OVCAR3 (cell line): ENCODE data around the genes ADIRF, FAM25A, SHLD2 and KLLN.

- RRBS: no CpG with 5 or more reads among the region's 10 CpGs
Observed at GRCh38 chr10:86851274-86852113, 95.1 kb downstream of the BMPR1A start.

DNA sequence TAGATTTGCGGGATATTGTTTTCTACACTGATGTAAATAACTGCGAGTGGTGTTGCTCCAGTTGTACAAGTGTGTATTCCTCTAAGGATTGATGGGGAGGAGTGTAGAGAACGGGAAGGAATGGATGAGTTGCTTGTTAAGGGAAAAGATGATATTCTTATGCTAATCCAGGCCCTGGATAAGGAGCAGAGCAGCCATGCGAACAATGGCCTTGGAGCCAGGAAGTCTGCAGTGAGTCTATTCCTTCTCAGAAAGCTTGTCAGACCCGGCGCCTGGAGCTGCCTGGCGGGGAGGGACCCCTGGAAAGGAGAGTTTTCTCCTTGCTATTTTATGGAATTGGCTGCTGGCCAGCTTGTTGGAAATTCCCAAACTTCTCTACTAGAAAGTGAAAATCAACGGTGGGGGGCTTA is 89.1 kb downstream of the MMRN2 start:
- RRBS: no CpG with 5 or more reads among the region's 8 CpGs

DNA sequence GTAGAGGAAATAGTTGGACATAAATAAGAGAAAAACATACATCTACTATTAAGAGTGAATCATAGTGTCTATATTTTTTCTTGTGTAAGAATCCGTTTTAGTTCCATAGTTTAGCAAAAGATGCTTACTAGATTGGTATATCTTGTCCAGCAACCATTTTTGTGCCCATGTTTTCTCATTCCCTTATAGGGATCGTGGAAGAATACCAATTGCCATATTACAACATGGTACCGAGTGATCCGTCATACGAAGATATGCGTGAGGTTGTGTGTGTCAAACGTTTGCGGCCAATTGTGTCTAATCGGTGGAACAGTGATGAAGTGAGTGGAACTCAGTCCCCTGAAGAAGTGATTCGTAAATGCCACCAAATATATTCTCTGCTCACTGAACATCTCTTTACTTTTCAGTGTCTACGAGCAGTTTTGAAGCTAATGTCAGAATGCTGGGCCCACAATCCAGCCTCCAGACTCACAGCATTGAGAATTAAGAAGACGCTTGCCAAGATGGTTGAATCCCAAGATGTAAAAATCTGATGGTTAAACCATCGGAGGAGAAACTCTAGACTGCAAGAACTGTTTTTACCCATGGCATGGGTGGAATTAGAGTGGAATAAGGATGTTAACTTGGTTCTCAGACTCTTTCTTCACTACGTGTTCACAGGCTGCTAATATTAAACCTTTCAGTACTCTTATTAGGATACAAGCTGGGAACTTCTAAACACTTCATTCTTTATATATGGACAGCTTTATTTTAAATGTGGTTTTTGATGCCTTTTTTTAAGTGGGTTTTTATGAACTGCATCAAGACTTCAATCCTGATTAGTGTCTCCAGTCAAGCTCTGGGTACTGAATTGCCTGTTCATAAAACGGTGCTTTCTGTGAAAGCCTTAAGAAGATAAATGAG is 34.0 kb downstream of the MMRN2 start:
- RRBS: no CpG with 5 or more reads among the region's 15 CpGs

DNA sequence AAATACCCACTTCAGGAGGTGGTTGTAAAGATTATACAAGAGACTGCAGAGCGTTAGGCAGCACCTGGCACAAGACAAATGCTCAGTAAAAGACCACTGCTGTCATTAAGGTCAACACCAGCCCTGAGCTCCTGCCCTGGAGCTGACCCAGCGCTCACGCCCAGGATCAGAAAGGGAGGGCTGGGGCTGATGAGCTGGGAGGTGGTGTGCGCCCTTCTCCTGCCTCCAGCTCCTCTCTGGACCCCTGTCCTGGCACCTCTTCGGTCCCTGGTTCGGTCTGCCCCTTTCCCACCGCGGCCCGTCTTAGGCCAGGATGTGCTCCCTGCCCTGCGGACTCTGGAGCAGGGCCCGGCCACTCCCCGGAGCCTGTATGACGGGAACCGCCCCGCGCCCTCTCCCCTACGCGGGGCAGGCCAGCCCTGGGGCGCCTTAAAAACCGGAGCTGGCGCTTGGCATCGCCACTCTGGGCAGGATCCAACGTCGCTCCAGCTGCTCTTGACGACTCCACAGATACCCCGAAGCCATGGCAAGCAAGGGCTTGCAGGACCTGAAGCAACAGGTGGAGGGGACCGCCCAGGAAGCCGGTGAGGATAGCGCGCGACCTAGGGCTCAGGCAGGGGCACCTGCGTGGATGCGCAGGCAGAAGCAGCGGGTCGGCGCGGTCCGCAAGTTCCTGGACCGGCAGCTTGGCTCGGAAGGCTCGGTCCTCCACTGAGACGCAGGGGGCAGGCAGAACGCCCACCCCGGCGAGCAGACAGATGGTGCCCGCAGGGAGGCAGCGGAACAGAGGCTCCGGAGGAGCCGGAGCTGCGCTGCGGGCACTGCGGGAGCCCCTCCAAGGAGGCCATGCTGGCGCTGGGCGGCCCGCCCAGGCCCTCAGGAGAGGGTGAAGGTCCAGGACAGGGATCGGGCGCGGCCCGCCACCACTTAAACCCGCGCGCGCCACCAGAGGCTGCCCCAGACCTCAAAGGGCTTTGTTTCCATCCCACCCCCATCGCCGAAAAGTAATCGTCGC is at the start of gene ADIRF:
ADIRF (plus strand) TSS at position 461 of the 1,015 bp plus-strand sequence.
- RRBS: 94% methylated on average over 26 of the region's 67 CpGs

GRCh38 chr10:87020003-87020471 is at the start of gene FAM25A:
FAM25A (plus strand) TSS chr10:87020294.
- RRBS: no CpG with 5 or more reads among the region's 10 CpGs

DNA sequence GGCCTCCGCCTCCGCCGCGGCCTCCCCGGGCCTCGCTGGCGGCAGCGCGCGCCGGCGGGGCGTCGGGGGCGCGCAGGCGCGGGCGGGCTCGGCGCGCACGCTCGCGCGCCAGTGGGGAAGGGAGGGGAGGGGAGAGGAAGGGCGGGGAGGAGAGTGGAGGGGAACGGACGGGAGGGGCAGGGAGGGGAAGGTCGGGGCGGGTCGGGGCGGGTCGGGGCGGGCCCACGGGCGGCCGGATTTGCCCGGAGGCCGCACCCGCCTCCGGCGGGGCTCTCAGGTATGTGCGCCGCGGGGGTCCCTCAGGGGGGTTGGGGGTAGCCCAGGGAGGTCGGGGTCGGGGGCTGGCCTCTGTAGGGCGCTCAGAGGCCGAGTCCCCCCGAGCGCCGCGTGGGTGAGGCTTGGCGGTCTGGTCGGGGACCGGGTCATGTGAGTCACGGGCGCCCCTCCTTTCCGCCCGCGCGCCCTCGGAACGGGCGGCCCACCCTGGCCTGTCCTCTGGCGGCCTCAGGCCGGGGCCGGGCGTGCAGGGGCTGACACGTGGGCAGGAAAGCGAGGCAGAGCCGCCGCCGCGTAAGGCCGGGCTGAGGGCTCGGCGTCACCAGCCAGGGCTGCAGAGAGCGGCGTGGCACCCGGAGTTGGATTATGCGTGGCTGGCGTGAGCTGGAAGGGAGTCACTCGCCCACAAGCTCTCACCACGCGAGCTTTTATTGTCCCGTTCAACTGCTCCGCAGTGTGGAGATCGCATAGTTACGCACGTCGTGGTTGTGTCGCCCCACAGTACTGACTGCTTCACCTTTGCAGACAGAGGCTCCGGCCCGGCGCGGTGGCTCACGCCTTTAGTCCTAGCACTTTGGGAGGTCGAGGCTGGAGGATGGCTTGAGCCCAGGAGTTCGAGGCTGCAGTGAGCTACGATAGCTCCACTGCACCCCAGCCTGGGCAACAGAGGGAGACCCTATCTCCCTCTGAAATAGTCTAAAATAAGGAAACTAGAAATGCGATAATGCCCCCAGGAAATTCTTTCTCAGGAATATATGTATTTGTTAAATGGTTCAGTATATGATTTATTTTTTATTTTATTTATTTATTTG is at the start of gene SHLD2:
SHLD2 (plus strand) TSS at position 235 of the 1,088 bp plus-strand sequence.
- RRBS: 5% methylated on average over 20 of the region's 103 CpGs

GRCh38 chr10:87115295-87115942 is 20.4 kb downstream of the SHLD2 start:
- RRBS: no CpG with 5 or more reads among the region's 7 CpGs

- RRBS: no CpG with 5 or more reads among the region's 7 CpGs
Observed at GRCh38 chr10:87200844-87201308, 24.4 kb upstream of the NUTM2A start.

- RRBS: no CpG with 5 or more reads among the region's 68 CpGs
Observed at GRCh38 chr10:87342055-87342671, 15.4 kb upstream of the NUTM2D start.

- RRBS: no CpG with 5 or more reads among the region's 4 CpGs
Observed at GRCh38 chr10:87547626-87548289, 43.1 kb downstream of the MINPP1 start.

GRCh38 chr10:87557463-87558098 is 52.9 kb downstream of the MINPP1 start:
- RRBS: no CpG with 5 or more reads among the region's 4 CpGs

GRCh38 chr10:87805351-87805981 is 12.6 kb downstream of the ATAD1 start:
- RRBS: no CpG with 5 or more reads among the region's 1 CpG

DNA sequence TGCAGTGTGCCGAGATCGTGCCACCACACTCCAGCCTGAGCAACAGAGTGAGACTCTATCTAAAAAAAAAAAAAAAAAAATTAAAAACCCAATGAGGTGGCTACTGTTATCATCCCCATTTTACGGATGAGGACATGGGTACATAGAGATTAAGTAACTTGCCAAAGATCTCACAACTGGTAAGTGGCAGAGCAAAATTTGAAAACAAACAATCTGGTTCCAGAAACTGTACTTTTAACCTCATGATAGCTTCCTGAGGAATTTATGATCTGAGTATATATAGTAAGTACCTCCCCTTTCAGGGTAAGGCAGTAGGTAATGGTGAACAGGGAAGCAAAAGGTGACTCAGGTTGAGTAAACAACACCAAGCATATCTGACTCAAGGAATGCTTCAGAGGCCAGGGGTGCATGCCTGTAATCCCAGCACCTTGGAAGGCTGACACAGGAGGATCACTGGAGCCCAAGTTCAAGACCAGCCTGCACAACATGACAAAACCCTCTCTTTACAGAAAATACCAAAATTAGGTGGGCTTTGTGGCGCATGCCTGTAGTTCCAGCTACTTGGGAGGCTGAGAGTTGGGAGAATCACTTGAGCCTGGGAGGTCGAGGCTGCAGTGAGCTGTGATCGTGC is 21.1 kb downstream of the KLLN start:
- RRBS: no CpG with 5 or more reads among the region's 6 CpGs

- RRBS: 5% methylated on average over 26 of the region's 59 CpGs
Observed at GRCh38 chr10:87863163-87863749, at the start of gene KLLN. KLLN (minus strand) TSS chr10:87863533.

- RRBS: no CpG with 5 or more reads among the region's 2 CpGs
Observed at GRCh38 chr10:87871857-87872305, 8.5 kb downstream of the PTEN start.

GRCh38 chr10:87873686-87874497 is 10.5 kb downstream of the PTEN start:
- RRBS: no CpG with 5 or more reads among the region's 4 CpGs

GRCh38 chr10:87883372-87883813 is 20.0 kb downstream of the PTEN start:
- RRBS: no CpG with 5 or more reads among the region's 1 CpG

DNA sequence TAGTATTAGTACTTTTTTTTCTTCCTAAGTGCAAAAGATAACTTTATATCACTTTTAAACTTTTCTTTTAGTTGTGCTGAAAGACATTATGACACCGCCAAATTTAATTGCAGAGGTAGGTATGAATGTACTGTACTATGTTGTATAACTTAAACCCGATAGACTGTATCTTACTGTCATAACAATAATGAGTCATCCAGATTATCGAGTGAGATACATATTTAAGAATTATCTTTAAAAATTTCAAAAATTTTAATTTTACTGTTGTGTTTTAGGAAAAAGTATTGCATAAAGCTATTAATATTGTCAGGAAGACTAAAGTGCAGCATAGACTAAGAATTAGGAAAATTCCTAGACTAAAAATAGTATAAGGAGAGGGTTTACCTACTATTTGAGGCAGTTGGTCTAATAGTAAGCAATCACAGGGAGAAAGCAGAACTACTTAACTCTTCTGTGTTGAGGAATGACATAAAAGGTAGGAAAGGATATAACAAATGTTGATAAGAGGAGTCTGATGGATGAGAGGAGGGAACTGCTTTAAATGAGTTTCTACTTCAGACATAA is 67.6 kb downstream of the PTEN start:
- RRBS: no CpG with 5 or more reads among the region's 3 CpGs